GM23338 (cell line): Measurements from ENCODE around the gene POTEI.

GRCh38 chr2:127953153-127954323 lies 67.8 kb upstream of the AMMECR1L start:
- PRO-cap, result no peak
- RAMPAGE, long total RNA, result no peak

DNA sequence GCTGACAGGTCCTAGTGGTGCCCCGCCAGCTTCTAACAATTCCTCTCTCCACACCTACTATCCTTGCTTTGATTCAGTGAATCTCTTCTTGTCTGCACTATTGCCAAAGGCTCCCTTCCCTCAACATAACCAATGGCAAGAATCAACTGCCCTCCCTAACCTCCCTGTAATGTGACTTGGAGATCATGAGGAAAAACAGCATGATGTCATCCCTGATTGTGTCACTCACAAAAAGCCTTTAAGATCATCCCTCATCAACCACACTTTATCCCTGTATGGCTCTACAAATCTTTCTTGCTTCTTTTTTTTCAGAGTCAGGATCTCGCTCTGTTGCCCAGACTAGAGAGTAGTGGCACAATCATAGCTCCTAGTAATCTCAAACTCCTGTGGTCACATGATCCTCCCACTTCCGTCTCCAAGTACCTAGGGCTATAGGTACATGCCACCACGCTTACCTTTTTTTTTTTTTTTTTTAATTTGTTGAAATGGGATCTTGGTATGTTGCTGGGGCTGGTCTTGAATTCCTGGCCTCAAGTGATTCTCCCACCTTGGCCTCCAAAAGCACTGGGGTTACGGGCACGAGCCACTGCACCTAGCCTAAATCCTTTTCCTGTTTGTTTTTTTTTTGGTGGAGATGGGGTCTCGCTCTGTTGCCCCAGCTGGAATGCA lies 19.7 kb downstream of the SAP130 start:
- PRO-cap, result no peak
- RAMPAGE, long total RNA, result no peak

GRCh38 chr2:128189477-128190070 lies 98.6 kb downstream of the UGGT1 start:
- PRO-cap, result no peak
- RAMPAGE, long total RNA, result no peak

DNA sequence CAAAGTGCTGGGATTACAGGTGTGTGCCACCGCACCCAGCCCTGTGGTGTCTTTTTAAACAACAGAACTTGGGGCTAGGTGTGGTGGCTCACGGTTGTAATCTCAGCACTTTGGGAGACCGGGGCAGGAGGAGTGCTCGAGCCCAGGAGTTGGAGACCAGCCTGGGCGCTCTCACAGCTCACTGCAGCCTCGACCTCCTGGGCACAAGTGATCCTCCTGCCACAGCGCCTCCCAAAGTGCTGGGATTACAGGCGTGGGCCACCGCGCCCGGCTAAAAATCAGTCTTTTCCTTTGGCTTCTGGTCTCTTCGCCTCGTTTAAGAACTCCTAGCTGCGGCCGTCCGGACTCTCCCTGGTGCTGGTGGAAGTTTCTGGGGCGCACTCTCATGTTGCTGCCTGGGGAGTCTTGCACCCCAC lies 86.1 kb downstream of the HS6ST1 start:
- PRO-cap, result no peak
- RAMPAGE, long total RNA, result no peak

DNA sequence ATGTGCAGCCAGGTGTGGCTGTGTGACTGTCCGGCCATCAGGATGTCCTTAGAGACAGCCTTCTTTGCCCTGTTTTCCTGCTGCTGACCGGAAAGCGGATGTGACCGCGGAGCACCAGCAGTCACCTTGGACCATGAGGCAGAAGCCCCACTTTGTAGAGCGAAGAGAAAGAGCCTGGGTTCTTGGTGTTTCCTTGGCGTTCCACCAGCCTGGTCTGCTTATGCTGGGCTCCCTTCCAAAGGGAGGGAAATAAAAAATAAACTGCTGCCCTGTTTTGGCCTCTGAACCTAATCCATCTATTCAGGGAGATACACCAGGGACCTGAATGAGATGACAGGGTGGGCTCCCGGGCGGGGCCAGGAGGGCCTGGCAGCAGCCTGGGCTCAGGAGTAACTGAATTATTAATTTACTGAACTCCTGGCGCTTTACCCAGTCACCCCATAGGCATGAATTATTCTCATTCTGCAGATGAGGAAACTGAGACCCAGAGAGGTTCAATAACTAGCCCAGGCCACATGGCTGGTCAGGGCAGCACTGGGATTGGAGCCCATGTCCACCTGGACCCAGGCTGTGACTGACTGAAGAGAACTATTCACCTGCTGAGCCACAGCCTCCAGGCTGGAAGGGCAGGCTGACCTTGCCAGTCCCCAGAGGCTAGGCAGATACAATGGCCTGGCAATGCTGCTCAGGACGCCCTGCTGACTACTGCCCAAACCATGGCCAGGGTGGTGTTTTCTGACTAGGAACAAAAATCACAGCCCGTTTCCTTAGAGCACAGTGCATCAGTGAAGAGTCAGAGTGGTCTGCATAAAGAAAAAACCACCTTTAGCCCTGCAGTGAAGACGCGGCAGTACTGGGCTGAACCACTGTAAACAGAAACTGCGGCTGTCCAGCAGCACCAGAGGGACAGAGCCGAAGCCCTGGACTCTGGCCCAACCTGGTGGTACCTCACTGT lies 37.0 kb downstream of the HS6ST1 start:
- PRO-cap, result no peak
- RAMPAGE, long total RNA, result no peak

DNA sequence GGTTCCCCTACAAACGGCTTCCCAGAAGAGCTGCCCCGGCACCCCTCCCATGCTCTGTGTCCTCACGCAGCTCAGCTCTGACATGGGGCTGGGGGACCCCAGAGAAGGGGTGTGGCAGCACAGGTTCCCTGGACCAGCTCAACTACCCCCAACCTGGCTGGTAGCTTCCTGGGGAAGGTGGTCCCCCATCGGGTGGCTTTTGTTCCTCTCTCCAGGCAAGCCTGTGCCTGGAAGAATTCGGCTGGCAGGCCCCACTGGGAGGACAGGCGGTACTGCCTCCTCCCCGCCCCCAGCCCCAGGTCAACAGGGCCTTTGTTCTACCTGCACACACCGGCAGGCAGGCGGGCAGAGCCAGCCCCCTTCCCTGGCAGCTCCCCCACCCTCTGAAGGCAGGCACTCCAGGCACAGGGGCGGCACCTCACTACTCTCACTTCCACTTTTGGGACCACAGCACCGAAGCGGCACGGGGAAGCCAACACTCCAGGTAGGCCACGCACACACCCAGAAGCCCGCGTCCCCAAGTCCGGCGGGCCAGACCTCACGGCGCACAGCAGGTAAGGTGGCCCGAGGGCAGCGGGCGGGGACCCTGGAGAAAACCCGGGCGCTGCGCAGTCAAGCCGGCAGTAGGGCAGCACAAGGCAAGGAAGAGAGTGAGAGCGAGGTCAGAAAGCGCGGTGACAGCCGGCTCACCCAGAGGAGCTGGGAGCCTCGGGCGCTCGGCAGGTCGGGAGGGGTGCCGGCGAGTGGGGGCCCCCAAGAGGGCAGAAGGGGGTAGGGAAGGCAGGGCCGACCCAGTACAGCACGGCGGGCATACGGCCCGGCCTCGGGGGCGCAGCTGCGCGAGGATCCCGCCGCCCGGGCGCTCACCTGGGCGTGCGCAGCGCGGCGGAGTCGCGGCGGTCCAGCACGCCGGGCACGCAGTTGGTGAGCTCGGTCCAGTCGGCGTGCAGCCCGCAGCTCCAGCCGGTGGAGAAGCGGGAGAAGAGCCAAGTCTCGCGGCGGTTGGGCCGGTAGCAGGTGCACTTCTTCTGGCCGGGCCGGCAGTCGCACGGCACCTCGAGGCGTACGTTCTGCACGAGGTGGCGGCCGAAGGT lies 1.2 kb downstream of the HS6ST1 start:
- PRO-cap, result bidirectional peak, plus-strand start at position 326 of the sequence, minus-strand start at position 225 of the sequence; bidirectional peak, plus-strand start at position 623 of the sequence, minus-strand start at position 521 of the sequence; bidirectional peak, plus-strand start outside the sequence, minus-strand start at position 932 of the sequence
- RAMPAGE, long total RNA, result no peak

DNA sequence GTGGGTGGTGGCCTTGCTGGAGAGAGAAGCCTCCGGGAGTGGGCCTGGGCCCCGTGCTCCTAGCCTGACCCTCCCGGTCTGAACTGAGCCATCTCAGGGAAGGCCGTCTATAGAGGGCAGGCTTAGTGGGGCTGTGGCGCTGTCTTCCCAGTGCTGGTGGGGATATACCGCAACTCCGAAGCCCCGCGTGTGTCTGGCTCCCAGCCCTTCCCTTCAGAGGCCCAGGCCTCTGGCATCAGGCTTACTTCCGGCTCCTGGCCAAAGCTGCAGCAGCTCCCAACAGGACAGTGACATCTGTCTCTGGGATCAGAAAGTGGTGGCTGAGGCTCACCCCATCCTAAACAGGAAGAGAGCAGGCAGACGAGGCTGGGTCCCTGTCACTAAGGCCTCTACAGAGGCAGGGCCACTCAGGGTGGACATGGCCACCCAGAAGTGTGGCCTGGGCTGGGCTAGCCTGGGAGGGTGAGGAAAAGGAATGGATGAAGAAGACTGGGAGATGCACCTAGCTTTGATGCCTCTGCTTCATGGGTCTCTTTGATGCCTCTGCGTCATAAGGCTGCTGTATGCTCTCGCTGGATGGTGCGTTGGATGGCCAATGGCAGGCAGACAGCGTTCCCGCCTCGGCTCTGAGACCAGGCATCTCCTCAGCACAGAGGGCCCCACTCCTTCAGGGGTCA lies 131.2 kb upstream of the HS6ST1 start:
- PRO-cap, result unidirectional peak, plus-strand start at position 388 of the sequence
- RAMPAGE, long total RNA, result no peak

- PRO-cap, result no peak
- RAMPAGE, long total RNA, result no peak
These were observed 175.9 kb upstream of the HS6ST1 start for GRCh38 chr2:128494437-128495156.

DNA sequence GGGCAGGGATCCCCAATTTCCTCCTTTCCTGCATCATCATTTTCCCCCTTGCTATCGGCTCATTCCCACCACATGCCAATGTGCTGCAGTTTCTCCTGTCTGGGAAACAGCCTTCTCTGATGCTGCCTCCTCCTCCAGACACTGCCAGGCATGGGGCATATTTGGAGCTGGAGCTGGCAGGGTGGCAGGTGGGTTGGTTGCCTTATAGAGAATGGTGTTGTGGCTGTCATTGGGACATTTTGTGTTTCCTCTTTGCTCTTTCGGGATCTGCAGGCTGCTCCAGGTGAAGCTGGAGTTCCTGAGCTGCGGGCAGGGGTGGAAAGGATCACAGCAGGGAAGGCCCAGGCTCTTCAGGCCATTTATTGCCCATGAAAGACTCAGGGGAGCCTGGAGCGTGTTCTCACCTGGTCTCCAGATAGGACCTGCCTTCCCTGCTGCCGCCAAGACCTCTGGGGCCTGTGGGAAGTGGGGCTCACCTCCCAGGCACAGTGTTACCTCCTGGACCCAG lies 192.4 kb upstream of the HS6ST1 start:
- PRO-cap, result no peak
- RAMPAGE, long total RNA, result no peak

GRCh38 chr2:128607864-128608372 lies 289.2 kb upstream of the HS6ST1 start:
- PRO-cap, result no peak
- RAMPAGE, long total RNA, result no peak

DNA sequence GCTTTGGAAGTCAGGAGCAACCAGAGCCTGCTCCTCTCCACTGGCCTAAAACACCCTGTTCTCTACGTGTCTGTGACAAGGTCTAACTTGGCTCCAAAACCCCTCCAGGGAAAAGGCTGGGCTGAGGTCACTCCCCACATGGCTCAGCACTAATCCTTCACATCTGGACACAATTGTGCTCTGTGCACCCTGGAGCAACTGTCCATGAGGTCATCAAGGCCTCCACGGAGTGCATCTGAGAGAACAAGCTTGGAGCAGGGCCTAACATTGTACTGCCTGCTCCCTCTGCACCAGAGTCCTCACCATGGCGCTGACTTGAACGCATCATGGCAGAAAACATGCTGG lies 49.8 kb upstream of the RAB6C start:
- PRO-cap, result no peak
- RAMPAGE, long total RNA, result no peak

GRCh38 chr2:130154886-130155508 lies 10.1 kb upstream of the CCDC74B start:
- PRO-cap, result no peak
- RAMPAGE, long total RNA, result no peak

GRCh38 chr2:130183626-130184269 lies 1.7 kb downstream of the MZT2B start:
- PRO-cap, result no peak
- RAMPAGE, long total RNA, result no peak

GRCh38 chr2:130187311-130188244 lies 5.5 kb downstream of the MZT2B start:
- PRO-cap, result bidirectional peak, plus-strand start at chr2:130188138, minus-strand start at chr2:130187957
- RAMPAGE, long total RNA, result no peak

- PRO-cap, result bidirectional peak, plus-strand start at chr2:130372717, minus-strand start at chr2:130372525
- RAMPAGE, long total RNA, result no peak
These were observed 16.6 kb downstream of the PTPN18 start for GRCh38 chr2:130372315-130373079.

DNA sequence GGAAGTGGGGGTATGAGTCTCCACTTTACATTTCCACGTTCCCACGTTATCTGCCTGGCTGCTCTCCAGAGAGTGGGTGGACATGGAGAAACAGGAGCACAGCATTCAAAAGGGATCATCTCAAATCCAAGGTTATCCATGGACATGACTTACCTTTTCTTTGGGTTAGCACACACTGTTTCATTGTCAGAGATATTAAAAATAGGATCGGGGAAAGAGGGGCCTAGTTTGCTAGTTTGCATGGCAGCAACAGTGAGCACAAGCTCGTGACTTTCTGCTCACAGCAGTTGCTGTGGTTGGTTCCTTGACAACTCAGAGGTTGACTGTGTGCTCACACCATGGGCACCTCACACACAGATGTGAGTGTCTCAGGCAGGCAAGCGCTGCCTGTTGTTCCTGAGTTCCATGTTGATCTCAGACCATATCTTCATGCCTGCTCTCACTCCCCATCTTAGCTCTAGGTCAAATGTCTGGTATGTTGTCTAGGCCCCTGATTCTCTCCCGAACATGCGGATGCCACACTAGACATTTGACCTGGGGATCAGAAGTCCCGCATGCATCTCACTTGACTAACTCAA lies 32.6 kb downstream of the PTPN18 start:
- PRO-cap, result no peak
- RAMPAGE, long total RNA, result no peak

- PRO-cap, result no peak
- RAMPAGE, long total RNA, result no peak
These were observed at the start of gene POTEI for GRCh38 chr2:130509246-130509757. Gene POTEI (minus strand): TSS chr2:130509328.

DNA sequence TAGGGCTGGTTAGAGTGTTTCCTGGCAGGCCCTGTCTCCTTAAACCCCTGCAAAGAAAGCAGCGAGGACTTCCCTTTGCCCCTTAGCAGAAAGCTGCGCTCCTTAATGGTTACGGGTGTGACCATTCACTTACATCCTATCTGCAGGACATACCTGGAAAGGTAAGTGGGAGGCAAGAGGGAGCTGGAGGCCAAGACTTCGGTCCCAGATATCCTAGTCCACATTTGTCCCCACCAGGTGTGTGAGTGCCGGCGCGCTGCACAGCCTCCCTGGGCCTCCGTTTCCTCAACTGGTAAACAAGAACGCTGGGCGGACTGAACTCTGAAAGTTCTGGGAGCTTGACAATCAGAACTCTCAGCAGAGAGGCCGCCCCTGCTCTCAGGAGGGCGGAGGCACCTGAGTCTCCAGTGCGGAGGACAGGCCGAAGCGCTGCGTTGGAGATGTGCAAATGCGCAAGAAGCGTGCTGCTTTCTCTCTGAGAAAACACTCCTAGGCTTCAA lies 507 bp upstream of the ARHGEF4 start:
- PRO-cap, result no peak
- RAMPAGE, long total RNA, result no peak

GRCh38 chr2:131041020-131041904 lies 52.0 kb downstream of the FAM168B start:
- PRO-cap, result no peak
- RAMPAGE, long total RNA, result no peak

DNA sequence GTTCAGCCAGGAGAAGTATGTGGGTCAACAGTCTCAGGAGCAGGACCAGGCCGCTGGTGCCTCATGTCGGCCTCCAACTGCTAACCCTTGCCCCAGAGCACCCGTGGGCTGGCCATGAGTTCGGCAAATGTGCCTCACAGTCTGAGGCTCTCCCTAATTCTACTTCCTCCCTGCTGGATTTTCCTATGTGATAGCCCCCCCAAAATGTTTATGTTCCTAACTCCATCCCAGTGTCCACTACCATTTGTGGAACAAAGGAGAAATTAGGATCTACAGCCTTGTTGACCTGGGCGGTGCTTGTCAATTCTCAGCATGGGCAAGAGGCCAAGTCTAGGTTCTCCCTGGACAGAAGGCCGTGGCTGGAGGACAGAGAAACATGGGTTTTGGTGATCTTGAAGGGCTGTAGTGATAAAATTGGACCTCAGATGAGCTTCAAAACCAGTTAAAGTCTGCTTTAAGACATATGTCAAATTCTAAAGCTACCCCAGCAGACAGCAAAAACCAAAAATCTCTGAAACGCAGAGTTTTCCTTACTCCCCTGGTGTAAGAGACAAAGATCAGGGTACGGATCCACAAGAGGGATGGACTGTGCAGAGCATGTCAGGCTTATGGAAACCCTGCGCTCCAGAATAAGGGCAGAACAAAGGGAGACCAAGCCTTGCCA lies 15.8 kb downstream of the FAM168B start:
- PRO-cap, result no peak
- RAMPAGE, long total RNA, result no peak